Neural crest cell (in vitro differentiated cells): ENCODE measurements around the genes CKAP2, SUGT1, PCDH20 and ENSG00000285566.

DNA sequence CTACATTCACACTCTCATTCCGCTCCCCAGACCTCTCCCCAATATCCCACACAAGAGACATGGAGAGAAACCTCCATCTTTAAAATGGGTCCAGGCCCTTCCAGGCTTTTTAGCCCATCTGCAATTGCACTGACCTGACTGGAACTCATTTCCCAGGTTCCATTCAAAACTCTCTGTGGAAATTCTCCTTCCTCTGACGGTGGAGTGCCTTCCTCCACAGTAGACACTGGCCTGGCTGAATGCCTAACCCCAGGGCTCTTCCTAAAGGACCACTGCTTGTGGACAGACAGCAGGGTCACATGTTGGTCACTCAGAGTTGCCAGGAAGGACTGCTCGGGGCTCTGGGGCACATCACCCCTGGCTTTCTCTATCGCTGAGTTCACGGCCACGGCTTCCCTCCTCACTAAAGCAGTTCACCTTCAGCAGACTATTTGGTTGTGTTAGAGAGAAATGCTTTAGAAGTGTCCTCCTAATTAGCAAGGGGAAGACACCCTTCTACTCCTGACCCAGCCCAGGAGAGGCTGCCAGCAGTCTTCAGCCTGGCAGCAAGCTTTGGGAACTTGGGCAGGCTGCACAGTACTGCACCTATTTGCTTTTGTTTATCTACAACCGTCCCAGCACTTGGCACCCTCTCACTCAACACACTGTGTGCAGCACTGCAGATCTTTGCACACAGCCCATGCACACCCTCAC lies 15.9 kb downstream of the ATP7B start:
- PRO-cap = no peak

- PRO-cap = no peak
Measured at GRCh38 chr13:51998579-51998942, 12.7 kb downstream of the ATP7B start.

GRCh38 chr13:52455198-52456243 lies at the start of gene CKAP2:
CKAP2 (plus strand) TSS chr13:52455478.
- PRO-cap = bidirectional peak, plus-strand start at chr13:52455480, minus-strand start at chr13:52455346; bidirectional peak, plus-strand start at chr13:52455808, minus-strand start at chr13:52455875; bidirectional peak, plus-strand start at chr13:52455994, minus-strand start at chr13:52455955

DNA sequence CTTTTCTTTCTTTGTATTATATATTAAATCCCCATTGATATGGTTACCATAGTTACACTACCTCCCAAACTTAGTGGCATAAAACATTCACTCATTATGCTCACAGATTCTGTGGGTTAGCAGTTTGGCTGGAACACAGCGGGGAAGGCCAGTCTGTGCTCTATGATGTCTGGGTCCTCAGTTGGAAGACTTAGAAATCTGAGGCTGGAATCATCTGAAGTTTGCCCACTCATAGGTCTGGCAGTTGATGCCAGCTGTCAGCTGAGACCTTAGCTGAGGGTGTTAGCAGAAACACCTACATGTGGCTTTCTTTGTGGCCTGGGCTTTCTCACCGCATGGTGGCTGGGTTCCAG lies 18.5 kb upstream of the HNRNPA1L2 start:
- PRO-cap = no peak

DNA sequence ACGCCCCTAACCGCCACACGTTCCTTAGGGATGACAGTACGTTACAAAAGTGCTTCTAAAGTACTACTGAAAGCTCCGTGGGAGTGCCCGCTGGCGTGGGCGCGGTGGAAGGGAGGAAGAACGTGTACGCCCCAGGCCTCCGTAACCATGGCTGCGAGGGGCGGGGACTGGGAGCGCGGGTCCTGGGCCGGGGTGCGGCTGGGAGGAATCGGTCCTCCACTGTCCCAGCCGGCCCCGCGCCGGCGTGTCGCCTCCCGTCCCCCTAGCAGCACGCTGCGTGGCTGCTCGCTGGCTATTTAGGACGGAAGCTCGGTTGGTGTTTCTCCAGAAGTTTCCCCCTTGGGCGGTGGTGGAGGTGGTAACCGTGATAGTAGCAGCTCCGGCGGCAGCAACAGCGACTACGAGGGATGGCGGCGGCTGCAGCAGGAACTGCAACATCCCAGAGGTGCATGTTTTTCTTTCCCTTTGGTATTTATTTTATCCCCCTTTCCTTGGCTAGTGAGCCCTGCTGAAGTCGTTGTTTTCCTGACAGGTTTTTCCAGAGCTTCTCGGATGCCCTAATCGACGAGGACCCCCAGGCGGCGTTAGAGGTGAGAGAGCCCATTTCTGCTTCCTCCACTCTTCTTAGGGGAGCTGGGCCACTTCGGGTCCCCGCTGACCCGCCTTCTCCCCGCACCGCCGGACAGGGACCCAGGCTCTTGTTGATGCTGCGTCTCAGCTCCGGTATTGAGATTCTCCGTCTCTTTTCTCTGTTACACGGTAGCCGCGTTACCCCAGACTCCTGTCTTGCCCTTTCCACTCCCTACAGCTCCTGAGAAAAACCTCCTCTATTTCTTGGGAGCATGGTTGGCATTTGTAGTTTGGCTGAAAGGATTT lies at the start of gene SUGT1:
Gene SUGT1 (plus strand): TSS at position 323 of the 876 bp plus-strand sequence.
- PRO-cap = bidirectional peak, plus-strand start at position 327 of the sequence, minus-strand start at position 155 of the sequence

- PRO-cap = bidirectional peak, plus-strand start at chr13:52851361, minus-strand start at chr13:52851258; bidirectional peak, plus-strand start at chr13:52851393, minus-strand start at chr13:52851399; bidirectional peak, plus-strand start at chr13:52851607, minus-strand start at chr13:52851531; bidirectional peak, plus-strand start at chr13:52851849, minus-strand start at chr13:52851817
Measured at GRCh38 chr13:52851151-52852139, 3.0 kb upstream of the PCDH8 start.

GRCh38 chr13:55660031-55660633 lies 1480.6 kb upstream of the PRR20A start:
- PRO-cap = no peak

DNA sequence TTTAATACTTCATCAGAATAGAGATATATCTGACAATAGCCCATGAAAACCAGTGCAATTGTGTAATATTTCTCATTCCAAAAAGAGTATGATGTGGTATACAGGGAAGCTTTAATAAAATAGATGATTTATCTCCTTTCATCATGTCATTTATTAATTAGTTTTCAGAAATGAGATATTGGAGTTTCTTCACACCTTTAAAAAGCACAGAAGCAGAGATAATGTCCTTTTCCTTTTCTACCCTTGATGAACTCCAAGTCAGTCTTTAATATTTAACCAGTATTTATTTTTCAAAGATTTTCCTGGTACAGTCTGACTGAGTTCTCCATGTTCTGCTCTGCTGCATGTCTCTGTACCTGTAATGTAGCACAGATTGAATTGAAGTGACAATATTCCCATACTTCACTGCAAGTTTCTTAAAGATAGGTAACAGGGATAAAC lies 1323.8 kb upstream of the PRR20A start:
- PRO-cap = no peak

DNA sequence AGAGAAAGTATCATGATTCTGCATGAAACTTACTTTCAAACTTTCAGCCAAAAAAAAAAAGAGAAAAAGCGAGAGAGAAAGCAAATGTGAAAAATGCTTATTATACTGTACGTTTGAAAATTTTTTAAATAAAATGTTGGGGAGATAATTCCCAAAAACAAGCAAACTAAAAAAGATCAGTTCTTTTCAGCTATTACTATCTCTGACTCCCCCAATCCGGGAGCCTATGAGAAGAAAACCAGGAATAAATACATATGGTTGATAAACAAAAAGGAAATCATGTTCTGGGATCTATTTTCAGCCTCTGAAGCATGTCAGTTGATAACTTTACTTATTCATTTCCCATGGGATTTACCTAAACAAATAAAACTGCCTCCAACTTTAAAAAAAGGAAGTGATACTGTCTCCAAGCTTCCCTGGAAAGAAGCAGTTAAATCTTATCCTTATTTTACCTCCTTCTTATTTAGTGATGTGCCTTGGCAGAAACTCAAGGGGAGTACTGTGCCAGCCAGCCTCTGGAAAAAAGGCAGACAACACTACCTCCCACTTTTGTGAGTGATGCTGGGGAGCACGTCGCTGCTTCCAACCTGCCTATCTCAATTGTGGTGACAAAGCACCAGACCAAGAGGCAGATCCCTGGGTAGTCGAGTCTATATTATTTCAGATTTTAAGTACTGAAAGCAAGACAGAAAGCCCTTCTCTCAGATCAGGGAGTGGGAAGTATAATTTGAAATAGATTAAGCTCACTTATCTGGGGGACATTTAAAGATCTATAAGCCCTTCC lies 765.7 kb downstream of the DIAPH3 start:
- PRO-cap = no peak

- PRO-cap = bidirectional peak, plus-strand start at chr13:61415314, minus-strand start at chr13:61415163
Measured at GRCh38 chr13:61415036-61415864, at the start of gene PCDH20. PCDH20 (minus strand) TSS chr13:61415849.

DNA sequence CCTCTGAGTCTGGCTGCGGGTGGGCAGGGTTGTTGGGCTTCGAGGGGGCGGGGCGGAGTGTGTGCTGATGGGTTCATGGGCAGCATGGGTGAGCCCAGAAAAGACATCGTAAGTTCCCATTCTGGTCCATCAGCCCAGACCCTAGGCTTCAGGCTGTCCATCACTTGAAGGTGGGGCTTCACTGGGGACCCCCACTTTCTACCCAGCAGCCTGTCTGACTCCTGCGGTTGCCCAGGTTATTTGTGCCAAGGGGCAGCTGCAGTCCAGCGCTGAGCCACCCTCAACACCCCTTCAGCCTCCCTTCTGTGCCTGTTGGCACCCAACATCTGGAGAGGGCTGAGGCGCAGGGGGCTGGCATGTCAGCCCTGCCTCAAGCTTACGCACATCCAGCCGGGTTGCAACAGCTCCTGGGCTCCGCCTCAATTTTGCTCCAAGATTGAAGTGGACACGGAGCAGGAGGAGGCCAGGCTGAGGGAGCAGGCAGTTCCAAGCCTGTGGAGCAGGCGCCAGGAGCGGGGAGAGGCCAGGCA lies 350.5 kb upstream of the PCDH20 start:
- PRO-cap = no peak

GRCh38 chr13:62864892-62865191 lies 881.7 kb upstream of the ENSG00000237378 start:
- PRO-cap = no peak

GRCh38 chr13:63832972-63833238 lies at the start of gene ENSG00000285566:
ENSG00000285566 (minus strand) TSS chr13:63833053.
- PRO-cap = no peak

DNA sequence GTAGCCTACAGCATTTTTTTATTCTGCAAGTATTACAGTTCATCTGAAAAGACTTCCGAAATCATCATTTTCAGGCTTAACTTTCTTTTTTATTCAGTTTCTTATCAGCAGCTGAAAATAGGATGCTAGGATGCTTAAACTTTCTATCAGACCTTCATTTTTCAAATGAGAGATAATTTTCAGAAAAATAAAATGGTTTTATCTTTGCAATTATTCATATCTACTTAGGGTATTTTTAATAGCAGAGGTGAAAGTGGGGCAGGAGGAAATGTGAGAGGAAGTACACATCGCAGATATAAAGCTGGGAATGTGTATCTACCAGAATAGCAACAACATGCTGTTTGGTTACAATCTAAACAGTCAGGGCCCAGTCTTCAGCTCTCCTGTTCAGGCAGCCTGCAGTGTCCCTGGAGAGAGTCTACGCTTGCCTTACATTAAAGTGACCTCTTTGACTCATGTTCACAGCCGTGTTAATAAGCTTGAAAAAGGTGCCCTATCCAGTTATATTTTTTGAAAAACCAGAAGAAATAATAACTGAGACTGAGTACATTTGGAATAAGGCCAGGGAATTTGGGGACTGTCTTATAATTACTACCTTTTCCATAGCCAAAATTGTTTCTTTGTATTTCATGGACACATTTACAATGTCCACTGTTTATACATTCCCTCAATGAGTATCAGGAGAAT lies 82.9 kb downstream of the PCDH9 start:
- PRO-cap = no peak

DNA sequence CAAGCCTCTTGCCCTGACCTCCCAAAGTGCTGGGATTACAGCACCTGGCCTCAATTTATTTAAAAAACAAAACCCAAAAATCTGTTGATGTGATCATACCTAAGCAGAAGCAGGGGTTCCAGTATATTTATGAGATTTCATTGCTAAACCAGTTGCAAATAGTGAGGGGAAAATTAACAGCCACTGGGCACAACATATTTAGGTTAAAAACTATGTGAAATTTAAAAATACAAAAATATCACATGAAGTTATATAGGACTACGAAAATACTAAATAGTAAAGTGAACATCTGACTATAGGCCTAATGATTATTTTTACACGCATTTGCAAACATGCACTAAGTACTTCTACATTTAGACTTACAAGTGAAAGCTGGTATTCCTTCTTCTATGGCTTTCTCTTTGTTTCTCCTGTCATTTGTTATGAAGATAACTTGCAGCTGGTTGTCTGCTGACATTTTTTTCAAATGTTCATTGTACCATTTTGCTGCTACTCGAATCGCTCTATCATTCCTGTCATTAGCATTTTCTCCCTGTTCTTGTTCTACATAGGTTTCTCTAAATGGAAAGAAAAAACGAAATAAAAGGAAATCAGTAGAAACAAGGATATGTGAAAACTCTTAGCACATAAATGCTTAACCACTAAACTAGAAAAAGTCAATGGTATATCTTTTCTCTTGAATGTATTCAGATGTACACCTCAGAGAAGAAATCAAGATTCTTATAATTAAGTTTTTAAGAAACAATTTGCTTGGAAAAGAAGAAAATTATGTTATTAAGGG lies 3.7 kb downstream of the DIS3 start:
- PRO-cap = no peak

DNA sequence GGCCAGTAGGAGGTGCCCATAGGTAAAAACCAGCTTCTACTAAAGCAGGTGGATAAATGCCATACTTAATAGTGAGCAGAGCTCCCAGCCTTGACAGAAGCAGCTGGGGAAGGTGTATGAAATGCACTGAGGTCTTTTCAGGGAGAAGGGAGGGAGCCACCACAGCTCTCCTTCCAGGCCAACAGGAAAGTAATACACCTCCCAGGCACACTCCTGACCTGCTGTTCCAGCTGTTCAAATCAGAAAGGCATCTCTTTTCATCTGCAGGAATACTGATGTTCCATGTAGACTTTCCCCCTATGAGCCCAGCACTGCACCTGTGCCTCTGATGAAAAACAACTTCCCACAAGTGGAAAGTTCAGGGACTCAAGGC lies 105.9 kb upstream of the KLF5 start:
- PRO-cap = no peak

- PRO-cap = no peak
Measured at GRCh38 chr13:73171022-73171677, 112.3 kb downstream of the KLF5 start.

DNA sequence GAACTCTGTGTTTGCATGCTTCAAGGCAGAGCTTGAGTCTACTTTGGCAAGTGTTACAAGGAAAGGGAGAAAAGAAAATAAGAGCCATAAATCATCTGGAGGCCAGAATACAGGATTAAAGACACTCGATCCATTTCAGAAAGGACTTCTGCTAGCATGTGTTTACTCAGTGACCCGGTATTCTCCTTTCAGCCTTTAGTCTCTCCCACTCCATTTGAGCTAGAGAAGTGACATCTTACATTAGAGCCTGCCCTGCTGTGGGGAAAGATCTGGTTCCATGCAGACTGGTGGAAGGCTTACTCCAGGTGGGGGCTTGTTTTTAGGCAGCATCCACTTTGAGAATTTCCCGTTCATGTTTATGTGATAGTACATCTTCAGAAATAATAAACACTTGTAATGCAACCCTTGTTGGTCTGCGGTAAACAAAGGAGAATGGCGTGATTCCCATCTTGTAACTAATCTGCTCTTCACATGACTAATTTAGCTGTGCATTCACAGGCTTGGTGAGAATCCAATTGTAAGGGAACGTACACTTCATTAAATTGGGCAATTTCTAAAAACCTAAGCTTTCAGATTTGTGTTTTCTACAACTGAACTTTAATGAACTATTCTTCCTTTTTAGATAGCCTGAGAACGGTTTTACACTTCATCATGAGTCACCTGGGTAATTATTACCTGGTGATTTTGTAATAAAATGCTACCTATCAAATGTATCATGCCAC lies 306.7 kb downstream of the KLF5 start:
- PRO-cap = no peak

DNA sequence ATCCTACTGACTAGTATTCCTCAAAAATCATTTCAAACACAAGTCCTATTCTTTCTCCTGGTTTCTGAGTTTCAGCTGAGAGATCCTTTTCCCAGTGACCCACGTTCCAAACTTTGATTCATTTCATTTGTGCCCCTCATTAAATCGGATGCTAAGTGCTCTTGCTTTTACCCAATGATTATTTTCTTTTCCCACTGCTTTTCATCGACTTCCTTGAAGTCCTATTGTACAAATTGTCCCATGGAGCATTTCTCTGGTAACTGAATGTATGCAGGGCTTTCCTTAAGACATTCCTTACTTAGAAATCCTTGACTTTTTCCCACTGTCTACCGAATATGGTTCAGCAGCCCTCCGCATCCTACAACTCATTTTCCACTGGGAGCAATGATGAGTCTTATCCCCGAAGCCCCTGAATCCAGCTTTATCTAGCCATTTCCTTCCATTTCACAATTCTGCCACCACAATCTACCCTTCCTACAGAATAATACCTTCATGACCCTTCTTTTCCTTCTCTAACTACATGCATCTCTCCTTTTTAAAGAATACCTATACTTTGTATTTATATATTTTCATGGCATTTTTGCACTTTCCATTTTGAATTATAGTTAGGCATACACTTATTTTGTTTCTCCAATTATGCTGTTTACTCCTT lies 762.7 kb downstream of the KLF5 start:
- PRO-cap = no peak

- PRO-cap = no peak
Measured at GRCh38 chr13:74057105-74057614, 998.4 kb downstream of the KLF5 start.